ENCODE data around the genes TLE7, CHST4 and MARVELD3.

DNA sequence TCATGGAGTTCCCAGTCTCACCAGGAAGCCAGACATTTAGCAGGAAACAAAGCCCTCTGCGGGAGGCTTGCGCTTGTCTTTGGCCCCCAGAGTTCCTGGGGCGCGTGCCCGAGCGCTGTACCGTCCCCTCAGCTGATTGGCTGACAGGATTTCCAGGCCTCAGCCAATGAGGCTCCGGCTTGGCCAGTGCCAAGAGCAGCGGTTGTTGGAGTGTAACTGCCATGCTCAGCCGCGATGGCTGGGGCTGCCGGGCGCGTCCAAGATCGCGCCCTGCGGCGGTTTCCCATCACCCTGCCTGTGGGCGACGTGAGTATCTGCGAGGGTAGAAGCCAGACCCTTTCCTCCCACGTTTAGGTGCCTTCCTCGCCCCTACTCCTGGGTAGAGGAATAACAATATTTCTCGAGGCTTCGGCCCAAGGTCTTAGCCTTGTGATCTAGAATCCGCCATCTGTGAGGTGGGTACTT is 4.3 kb upstream of the DDX19B start:
- RRBS, result 95% methylated on average over 5 of the region's 26 CpGs

GRCh38 chr16:70347067-70347748 is 505 bp downstream of the DDX19A start:
- RRBS, result no CpG with 5 or more reads among the region's 15 CpGs

DNA sequence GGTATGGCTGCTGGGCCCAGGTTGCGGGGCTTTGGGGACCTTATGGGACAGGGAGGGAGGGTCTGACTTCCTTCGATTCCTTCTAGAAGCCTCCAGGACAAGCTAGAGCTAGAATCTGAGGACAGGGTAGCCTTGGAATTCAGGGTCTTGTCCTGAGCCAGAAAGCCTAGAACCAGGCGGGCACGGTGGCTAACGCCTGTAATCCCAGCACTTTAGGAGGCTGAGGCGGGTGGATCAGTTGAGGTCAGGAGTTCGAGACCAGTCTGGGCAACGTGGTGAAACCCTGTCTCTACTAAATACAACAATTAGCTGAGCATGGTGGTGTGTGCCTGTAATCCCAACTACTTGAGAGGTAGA is 13.5 kb downstream of the FCSK start:
- RRBS, result no CpG with 5 or more reads among the region's 8 CpGs

- RRBS, result no CpG with 5 or more reads among the region's 8 CpGs
Observed at GRCh38 chr16:70514138-70514634, 9.2 kb downstream of the COG4 start.

GRCh38 chr16:70537831-70538235 is 14.2 kb downstream of the SF3B3 start:
- RRBS, result no CpG with 5 or more reads among the region's 1 CpG

DNA sequence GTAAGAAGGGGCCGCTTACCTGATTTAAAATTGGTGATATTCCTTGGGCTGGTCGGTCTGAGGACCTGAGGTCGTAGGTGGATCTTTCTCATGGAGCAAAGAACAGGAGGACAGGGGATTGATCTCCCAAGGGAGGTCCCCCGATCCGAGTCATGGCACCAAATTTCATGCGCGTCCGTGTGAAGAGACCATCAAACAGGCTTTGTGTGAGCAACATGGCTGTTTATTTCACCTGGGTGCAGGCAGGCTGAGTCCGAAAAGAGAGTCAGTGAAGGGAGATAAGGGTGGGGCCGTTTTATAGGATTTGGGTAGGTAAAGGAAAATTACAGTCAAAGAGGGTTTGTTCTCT is 24.9 kb upstream of the IL34 start:
- RRBS, result no CpG with 5 or more reads among the region's 10 CpGs

DNA sequence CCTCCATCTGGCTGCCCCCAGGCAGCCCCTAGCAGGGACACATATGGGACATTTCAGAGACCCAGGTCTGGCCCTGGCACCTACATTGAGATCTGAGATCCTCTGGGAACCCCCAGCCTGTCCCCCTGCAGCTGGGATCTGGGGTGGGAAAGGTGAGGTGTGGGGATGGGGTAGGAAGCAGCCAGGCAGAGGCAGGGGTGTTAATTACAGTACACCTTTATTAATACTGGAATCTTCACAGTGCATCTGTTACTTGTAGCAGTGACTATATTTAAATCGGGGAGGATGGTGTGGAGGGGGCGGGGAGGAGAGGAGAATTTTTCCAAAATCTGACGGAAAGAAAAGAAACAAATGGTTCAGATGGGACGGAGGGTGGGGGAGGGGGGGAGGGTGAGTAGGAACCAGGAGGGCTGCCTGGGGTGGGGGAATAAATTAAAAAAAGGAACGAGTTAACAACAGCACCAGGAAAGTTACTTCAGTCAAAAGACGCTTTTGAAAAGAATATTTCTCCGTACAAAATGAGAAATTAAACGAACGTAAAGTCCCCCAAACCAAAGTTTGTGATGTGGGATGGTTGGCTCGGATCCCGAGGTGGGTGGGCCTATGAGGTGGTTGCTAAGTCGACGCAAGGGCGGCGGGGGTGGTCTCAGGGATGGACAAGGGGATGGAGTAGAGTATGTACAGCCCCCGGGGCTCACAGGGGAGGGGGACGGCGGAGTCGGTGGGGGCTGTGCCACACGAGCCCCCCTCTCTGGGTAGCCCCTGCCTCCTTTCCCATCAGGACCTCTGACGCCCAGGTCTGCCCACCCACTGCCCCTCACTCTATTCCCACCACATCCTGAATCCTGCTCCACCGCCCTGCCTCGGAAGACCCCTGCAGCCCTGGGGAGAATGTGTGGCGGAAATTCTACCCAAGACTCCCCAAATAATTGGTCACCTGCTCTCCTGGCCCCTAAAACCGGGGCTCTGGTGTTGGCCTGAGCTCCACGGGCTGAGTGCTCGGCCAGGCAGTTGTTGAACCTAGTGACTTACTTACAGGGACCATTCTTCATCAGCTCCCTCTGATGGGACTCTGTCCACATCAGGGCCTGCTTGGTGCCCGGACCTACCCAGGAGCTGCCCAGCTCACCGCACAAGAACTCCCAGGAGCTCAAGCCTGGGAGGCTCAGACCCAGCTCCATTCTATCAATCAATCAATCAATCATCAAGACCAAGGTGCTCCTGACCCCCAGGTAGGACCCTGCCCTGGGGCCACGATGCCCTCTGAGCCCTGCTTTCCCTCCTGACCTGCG is 15.1 kb downstream of the IL34 start:
- RRBS, result no CpG with 5 or more reads among the region's 31 CpGs

- RRBS, result 55% methylated on average over 6 of the region's 32 CpGs
Observed at GRCh38 chr16:70662298-70663383, 16.3 kb downstream of the IL34 start.

GRCh38 chr16:70684953-70685484 is 834 bp downstream of the MTSS2 start:
- RRBS, result 5% methylated on average over 3 of the region's 24 CpGs

GRCh38 chr16:70746611-70747505 is 54.1 kb downstream of the VAC14 start:
- RRBS, result no CpG with 5 or more reads among the region's 18 CpGs

DNA sequence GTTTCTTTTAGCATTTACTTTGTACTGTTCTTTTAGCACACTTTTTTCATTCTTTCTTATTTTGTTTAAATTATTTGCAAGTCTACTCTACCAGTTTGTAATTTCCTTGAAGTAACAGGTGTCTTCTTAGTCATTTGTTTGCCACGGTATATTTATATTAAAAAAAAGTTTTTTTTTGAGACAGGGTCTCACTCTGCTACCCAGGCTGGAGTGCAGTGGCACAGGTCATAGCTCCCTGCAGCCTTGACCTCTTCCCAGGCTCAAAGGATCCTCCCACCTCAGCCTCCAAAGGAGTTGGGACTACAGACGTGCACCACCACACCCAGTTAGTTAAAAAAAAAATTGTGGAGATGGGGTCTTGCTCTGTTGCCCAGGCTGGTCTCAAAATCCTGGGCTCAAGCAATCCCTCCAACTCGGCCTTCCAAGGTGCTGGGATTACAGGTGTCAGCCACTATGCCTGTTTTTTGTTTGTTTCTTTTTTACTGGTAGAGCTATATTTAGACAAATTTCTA is 1.9 kb downstream of the CMTR2 start:
- RRBS, result no CpG with 5 or more reads among the region's 3 CpGs

- RRBS, result 93% methylated on average over 2 of the region's 14 CpGs
Observed at GRCh38 chr16:71441943-71442193, at the start of gene TLE7. Gene TLE7, minus strand, starts transcription at chr16:71442054.

DNA sequence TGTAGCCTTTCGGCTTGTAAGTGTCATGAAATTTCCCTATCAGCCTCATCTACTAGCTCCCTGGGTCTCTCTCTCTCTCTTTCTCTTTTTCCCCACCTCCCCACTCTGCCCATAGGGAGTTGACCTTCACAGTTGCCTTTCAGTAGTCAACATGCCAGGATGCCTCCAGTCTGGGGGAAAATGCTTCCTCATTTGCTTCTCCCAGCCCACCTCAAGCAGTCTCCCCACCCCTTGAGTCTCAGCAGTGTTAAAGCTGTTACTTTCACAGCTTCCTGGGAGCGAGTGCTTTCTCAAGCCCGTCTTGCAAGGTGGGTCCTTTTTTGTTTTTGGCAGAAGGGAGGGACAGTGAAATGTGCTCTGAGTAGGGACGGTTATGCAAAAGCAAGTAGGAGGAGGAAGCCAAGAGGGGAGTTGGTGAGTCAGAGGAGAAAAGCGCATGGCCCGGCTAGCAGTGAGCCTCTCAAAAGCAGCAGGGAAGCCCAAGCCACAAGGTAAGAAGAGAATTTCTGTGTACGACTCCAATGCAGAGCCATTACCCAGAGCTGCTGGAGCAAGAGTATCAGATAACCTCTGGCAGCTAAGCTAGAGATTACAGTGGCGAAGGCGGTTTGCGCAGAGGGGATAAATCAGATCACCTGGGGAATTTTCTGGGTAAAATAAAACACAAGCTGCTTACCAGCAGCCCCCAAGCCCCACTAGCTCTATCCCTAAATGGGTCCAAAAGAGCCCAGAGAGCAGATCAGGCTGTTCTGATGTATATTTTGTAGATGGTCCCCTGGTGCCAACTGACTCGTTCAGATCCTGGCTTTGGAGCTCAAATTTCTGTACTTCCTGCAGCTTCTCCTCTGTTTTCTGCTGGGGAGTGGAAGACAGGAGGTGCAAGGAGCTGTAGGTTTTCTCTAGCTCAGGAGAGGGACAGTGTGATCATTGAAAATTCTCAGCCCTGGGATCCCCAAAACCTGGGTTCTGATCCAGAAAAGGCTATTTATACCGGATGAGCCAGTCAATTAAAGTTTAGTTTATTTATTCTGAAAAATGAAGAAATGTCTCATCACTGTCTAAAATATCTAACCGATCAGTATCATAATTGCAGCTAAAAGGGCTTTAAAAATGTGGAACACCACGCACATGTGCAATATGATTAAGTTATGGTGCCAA is at the start of gene CHST4:
Gene CHST4 (plus strand): TSS at position 422 of the 1,158 bp plus-strand sequence.
- RRBS, result no CpG with 5 or more reads among the region's 14 CpGs

GRCh38 chr16:71584774-71585738 is 8.2 kb upstream of the TAT start:
- RRBS, result no CpG with 5 or more reads among the region's 5 CpGs

DNA sequence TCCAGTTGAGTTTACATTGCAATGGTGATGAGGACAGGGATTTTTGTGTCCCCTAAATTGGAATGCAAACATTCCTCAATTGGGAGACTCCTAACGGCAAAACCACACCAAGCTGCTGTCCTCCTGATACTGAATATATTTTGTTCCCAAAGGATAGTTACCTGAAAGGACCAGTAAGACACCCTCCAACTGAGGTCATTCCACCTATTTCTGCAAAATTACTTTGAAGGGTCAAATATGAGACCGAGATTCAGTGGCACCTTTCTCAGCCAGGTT is 16.3 kb upstream of the TAT start:
- RRBS, result no CpG with 5 or more reads among the region's 2 CpGs

DNA sequence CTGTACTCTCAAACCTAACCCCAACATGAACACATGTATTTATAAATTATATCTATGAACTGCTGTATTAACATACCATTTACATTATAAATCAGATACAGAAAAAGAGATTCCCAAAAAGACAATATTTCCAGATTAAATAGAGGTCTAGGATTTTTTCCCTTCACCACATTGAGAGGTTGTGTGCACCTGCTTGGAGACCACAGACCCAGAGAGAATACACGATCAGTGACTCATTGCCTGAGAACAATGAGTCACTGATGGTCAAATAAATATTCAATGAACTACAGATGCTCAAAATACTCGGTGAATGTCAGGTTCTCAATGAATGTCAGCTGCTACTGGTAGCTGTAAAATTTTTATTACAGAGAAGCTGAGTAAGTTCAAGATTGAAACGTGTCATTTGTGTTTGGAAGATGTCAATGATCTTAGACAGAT is 17.7 kb upstream of the MARVELD3 start:
- RRBS, result no CpG with 5 or more reads among the region's 3 CpGs

- RRBS, result 6% methylated on average over 59 of the region's 96 CpGs
Observed at GRCh38 chr16:71625928-71626759, at the start of gene MARVELD3. Gene MARVELD3, plus strand, starts transcription at chr16:71626184.

DNA sequence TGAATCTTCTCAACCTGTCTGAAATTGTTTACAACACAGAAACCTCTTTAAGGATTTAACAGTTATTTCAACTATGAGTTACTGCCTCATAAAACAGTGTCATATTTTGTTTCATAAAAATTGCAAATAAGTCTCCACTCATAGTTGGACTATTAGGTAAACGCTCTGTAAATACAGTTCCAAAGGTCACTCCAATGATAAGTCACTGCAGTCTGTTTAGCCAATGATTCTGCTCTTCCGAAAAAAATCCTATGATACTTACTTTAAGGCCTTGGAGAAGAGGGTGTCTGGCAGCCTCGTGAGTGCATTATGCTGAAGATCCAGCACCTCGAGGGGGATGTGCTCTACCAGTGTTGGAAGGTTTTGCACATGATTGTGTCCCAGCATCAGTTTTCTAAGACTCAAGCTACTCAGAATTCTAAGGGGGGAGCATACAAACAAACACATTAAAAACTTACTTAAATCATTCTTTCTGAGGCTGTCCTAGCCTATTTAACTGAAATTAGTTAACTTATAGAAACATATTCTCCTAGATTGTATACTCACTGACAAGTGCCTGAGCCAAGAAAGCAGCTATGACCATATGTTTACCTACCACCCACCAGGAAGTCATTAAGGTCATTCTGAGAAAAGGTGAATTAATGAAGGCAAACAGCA is 41.1 kb downstream of the MARVELD3 start:
- RRBS, result no CpG with 5 or more reads among the region's 4 CpGs

DNA sequence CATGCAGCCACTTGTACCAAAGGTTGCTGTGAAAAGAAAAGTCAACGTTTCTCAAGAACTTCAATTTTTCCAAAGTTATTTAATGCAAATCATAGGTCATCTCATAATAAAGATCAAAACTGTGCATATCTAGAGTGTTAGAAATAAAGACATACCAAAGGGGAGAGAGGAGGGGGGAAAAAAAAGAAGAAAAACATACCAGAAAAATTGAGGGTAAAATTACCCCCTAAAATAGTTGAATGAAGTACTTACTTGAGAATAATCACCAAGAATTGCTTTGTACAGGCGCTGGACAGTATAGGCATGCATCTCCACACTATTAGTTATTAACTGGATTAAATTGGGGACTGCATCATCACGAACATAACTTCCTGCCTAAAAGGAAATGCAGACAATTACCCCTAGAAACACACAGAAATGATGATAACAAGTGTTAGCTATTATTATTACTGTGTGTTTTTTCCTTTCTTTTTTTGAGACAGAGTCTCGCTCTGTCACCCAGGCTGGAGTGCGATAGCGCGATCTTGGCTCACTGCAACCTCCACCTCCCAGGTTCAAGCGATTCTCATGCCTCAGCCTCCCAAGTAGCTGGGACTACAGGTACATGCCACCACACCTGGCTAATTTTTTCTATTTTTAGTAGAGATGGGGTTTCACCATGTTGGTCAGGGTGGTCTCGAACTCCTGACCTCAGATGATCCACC is 25.6 kb upstream of the PHLPP2 start:
- RRBS, result no CpG with 5 or more reads among the region's 9 CpGs

All from epidermal melanocyte (primary cell).